WTC11 (cell line): ENCODE measurements around a stretch of chr16.

DNA sequence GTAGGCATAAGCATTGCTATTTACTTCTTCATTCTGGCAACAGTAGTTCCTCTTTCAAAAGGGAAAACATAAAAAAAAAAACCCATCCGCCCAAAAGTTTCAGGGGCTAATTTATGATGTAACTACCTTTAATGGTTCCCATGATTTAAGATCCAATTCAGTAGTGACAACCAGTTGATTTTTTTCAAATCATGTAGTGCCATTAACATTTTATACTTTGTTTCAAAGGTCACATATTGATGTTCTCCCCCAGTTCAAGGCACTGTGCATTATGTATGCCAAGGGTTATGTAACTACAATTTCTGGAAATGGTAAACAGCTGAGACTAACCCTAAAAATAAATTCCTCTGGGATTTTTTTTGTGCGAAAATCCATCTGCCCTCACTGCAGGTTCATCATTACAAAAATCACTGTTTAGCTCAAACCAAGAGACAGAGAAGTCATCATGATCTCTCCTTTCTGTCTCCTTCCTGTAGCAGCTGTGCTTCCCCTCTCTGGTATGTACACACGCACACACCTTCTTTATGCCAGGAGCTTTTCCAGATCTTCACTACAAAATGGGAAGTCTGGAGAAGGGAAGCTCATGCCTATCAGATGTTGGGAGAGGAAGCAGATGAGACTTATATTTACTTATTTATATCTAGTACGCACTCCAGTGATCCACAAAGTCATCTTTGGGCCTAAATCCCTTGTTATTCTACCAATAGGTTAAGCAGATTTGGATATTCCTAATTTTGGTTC, 2.3 kb upstream of the PHLPP2 start:
- PRO-cap = no peak

- PRO-cap = no peak
These were observed 31.3 kb upstream of the PHLPP2 start for GRCh38 chr16:71755703-71756287.

- PRO-cap = no peak
These were observed 585 bp downstream of the AP1G1 start for GRCh38 chr16:71807918-71808579.

GRCh38 chr16:71845303-71845638, 505 bp upstream of the ATXN1L start:
- PRO-cap = no peak

DNA sequence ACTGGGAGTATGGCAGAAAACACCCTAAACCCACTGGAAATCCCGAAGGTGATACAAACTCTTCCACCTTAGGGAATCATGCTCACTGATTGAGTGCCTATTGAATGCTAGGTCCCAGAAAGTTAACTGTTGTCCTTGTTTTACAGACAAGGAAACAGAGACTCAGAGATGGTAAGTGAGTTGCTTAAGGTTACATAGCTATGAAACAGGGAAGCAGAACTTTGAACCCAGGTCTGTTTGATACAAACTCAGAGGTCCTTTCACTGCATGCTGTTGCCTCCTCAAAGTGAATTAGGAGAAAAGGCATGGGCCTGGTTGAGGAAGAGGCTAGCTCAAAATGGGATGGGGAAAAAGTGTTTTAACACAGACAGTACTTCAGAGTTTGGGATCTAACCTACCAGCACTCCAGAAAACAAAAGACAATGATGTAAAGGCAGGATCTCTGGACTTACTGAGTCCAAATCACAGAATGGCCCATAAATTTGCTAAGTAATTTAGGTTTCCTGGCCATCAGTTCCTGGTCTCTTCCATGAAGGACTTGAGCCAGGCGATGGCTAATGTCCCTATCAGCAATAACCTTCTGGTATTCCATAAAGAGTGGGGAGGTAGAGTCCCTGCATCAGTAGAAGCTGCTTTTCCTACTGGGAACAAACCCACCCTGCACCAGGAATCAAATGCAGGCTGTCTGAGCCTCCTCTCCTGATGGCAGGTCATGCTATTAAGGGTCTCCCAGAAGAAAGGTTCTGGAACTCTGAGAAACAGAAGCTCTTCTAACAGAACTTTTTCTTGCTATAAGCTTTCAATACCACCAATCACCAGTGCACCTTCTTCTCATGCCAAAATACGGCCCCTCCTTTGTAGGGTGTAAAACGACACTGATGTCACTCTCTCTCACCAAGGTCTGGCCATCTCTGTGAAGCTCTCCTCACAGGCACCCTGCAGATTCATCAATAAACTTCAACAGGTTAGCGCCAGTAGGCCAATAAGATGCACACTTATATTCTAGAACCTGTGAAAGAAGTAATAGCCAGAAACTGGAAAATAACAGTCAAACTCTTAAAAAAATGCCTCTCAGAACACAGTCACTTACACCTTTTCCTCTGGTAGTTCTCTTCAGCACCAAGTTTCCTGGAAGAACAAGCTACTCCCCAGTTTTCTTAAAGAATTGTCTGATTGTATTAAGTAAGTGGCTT, 1.5 kb upstream of the HPR start:
- PRO-cap = no peak

DNA sequence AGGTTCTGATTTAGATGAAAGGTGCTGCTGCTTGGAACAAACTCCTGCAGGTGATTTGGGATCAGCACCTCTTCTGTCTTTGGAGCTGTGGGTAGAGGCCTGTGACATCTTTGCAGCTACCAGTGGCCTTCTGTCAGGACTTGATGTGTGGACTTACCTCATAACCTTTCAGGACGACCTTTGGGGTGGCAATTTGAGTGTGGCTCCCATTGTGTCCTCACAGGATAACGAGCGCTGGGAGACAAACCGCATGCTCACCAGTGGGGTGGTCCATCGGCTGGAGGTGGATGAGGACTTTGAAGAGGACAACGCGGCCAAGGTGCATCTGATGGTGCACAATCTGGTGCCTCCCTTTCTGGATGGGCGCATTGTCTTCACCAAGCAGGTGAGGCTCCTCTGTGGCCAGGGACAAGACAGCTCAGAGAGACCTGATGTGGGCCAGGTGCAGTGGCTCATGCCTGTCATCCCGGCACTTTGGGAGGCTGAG, 6.6 kb downstream of the DHX38 start:
- PRO-cap = no peak

DNA sequence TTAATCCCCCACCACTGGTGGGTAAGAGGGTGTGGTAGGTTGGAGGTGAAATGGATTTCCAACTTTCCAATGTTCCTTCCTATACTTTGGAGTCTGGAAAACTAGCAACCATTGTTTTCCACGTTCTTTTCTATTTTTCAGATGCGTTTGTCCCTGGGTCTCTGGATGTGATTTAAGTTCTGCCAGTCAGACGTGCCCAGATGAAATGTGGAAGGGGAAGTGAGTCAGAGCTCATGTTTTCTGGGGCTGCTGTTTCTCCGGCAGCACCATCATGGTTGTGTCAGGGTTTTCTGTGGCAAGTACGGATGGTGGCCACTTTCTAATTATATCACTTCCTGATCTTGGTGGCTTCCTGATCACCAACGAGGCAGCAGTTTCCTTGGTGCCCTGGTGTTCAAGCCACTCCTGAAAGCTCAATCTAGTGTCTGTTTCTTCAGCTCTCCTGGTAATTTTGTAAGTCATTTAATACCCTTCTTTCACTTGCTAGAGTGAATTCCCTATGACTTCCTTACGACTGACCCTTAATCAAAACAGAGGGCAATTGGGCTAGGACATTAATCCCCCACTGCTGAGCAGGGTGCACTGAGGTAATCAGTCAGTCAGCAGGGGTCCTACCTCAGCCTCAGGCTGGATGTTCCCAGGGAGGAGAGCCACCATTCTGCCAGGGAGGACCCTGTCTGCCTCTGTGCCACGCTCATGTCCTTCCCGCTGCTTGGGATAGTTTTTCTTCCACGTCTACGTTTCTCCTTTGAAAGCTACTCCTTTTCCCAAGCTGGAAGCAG, 31.6 kb upstream of the PMFBP1 start:
- PRO-cap = no peak

DNA sequence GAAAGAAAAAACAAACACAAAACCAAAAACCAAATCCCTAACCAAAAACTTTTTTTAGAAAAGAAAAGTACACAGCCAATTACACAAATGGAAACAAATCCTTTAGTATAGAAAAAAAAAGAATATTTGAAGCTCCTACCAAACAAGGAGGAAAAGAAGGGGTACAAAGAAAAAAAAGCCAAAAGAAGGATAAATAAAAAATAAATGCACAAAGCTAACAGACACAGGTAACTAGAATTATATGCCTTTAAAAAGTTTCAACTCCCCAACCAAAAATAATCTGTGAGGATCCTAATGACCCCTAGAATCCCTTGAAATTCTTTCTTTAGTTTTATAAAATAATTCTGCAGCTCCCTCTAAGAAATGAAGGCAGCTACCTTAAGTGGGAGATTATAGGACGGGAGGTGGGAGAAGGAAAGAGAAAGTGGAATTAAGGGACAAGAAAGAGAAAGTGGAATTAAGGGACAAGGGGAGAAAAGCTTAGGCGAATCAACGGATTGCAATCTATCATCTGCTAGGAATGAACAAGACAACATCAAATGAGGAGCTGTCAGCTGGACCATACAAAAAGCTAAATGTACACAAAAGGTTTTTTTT, 262.2 kb downstream of the ZFHX3 start:
- PRO-cap = no peak

- PRO-cap = no peak
These were observed 236.6 kb downstream of the ZFHX3 start for GRCh38 chr16:72811185-72811864.

GRCh38 chr16:72850880-72851372, 197.0 kb downstream of the ZFHX3 start:
- PRO-cap = no peak

GRCh38 chr16:72937128-72937930, 110.6 kb downstream of the ZFHX3 start:
- PRO-cap = no peak

GRCh38 chr16:72946451-72947223, 101.3 kb downstream of the ZFHX3 start:
- PRO-cap = no peak

DNA sequence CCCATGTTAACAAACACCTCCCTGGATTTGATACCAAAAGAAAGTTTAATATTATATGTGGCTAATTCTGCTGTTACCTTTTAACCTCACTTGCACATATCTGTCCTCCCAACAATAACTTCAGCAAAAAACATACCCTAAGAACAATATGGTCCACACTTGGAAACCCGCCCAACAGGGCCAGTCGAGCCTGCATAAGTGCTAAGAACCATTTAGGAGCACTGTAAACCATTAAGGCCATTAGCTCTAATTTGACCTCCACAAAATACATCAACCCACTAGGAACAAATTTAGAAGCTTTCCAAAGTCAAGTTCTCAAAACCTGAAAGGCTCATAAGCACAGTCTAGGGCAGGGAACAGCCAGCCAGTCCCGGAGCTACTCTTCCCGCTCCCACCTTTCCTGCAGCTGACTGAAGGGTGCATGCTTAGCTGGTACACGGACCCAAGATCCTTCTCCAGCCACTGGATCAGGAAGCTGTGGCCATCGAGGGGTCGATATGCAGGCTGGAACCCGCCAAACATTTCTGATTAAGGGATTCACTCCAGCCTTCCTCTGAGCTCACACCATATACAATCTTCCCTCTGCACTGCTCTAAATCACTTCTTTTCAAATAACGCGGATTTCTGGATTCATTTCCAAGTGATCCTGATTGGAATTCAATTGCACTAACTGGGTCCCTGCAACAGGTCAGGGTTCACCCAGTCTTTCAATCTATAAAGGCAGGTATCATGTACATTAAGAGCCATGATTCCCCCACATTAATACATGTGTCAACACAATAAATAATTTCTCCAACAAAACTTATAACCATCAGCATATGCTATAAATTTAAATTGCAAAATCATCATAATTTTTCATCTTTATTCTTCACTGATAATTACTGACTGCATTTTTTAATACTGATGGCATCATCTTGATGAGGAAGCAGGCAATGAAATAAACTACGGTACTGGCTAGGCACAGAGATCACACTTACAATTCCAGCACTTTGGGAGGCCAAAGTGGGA, 59.7 kb downstream of the ZFHX3 start:
- PRO-cap = no peak

- PRO-cap = no peak
These were observed 47.6 kb downstream of the ZFHX3 start for GRCh38 chr16:72999892-73001074.

DNA sequence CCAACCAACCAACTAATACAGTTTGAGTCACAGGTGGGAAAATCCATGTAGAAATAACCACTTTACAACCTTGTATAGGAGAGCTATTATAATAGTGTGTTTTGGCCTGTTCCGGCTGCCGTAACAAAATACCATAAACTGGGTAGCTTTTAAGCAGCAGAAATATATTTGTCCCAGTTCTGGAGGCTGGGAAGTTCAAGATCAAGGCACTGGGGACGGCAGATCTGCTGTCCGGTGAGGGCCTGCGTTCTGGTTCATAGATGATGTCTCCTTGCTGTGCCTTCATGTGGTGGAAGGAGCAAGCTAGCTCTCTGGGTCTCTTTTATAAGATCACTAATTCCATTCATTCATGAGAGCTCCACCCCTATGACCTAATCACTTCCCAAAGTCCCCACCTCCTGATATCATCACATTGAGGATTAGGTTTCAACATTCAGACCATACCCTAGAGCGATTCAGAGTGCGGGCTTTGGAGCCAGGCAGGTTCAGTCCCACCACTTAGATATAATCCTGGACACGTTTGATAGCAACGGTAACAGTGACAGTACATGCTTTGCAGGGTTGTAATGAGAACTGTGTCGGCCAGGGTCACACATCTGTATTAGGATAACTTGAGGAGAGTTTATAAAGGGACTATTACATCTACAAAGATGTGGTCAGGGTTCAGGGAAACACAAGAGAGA, 76.3 kb upstream of the ZFHX3 start:
- PRO-cap = no peak

- PRO-cap = no peak
These were observed 95.1 kb upstream of the ZFHX3 start for GRCh38 chr16:73142849-73143575.

GRCh38 chr16:73172974-73173335, 125.0 kb upstream of the ZFHX3 start:
- PRO-cap = no peak

- PRO-cap = no peak
These were observed 135.6 kb upstream of the ZFHX3 start for GRCh38 chr16:73183336-73184104.

- PRO-cap = no peak
These were observed 511.3 kb upstream of the PSMD7 start for GRCh38 chr16:73785407-73785648.

- PRO-cap = no peak
These were observed 4.8 kb upstream of the PSMD7 start for GRCh38 chr16:74291628-74292341.